Vagina (tissue), 1 donor: ENCODE measurements around the gene PRPF18.

DNA sequence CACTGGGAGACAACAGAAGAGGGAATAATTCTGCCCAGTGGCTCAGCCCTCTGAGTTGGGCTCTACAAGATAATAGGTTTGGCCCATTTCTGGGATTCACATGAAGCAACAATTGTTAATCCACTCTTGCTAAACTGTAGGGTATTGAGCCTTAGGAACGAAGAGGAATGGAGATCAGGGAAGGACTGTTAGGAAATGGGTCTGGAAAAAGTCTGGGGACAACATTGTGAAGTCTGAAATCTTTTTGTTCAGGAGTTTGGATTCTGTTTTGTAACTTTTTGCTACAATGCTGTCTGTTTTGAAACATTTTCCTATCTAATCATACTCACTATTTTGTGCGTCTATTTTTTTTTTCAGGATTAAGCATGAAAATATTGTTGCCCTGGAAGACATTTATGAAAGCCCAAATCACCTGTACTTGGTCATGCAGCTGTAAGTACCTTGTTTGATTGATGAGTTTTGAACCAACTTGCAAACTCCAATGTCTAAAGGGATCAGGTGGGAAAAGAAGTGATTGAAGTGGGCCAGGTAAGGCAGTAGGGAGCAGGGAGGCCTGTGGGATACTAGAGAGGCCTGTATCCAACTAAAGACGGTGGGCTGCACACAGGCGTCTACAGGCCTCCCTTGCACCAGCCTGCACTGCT lies 317.2 kb downstream of the CAMK1D start:
- PRO-cap: no peak
- RAMPAGE, long total RNA: start-site peak on the plus strand centred at position 208 of the sequence, 530 bp wide, 20 reads

GRCh38 chr10:12729768-12730354 lies 271.7 kb downstream of the CCDC3 start:
- PRO-cap: no peak
- RAMPAGE, long total RNA: start-site peak on the plus strand at chr10:12729939-12730143, 12 reads

DNA sequence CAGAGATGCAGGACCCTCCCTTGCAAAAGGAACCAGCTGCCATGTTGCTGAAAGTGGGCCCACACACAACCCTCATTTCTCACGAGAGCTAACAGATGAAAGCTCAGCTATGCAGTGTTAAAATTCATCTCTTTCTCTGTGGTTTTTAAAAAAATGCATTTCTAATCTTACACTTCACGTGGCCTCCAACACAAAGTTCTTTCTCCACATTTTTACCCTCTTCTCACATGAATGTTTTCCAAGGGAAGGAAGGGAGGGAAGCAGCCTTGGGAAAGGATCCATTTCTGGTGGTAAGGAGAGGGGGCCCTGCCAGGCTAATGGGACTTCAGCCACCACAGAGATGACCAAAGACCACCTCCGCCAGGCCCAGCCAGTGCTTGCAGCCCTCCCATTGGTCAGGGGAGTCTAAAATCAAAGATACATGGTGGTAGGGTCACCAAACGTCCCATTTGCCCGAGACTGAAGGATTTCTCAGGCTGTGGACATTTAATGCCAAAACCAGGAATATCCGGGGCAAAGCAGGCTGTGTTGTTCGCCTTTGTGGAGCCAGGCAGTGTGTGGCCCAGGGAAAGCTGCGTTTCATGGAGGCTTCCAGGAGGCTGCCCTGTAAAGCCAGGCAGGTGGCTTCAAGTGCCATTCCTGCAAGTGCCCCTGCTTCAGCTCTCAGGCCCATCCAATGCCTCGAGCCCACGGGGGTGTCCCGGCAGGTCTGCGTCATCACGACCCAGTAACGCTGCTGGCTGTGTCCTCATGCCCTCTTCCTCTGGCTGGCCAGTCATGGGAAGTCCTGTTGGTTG lies 171.3 kb downstream of the CCDC3 start:
- PRO-cap: no peak
- RAMPAGE, long total RNA: no peak

DNA sequence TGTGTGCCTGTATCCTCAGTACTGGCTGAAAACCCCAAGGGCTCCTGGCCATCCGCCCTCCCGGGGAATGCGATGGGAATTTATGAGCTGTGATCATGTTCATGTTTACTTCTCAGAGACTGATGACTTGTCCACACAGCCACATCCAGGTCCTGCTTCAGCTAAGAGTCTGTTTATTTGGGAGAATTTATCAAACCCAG lies 91.7 kb downstream of the CCDC3 start:
- PRO-cap: no peak
- RAMPAGE, long total RNA: no peak

DNA sequence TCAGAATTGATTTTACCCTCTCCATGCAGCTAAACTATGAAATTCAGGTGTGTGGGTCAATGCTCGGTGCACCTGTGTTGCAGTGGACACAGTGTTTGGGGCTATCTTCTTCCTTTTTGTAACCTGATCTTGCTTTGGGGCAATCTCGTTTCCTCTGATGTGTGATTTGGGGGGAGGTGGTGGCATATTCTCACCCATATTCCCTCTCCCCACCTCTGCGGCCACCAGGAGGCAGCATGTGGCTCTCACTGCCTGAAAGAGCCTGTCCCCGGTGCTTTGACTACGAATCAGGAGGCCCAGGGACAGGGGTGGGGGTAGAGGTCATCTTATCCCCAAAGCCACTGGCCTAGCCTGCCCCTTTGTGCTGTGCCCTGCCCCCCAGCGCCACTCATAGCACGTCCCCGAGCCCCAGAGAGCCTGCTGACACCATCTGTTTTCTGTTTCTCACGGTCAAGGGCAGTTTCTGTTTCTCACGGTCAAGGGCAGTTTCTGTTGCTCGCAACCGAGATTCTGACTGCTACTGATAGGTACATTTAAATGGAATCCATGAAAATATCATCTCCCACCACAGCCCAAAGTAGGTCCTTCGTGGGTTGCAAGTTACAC lies 28.3 kb downstream of the PHYH start:
- PRO-cap: no peak
- RAMPAGE, long total RNA: no peak

DNA sequence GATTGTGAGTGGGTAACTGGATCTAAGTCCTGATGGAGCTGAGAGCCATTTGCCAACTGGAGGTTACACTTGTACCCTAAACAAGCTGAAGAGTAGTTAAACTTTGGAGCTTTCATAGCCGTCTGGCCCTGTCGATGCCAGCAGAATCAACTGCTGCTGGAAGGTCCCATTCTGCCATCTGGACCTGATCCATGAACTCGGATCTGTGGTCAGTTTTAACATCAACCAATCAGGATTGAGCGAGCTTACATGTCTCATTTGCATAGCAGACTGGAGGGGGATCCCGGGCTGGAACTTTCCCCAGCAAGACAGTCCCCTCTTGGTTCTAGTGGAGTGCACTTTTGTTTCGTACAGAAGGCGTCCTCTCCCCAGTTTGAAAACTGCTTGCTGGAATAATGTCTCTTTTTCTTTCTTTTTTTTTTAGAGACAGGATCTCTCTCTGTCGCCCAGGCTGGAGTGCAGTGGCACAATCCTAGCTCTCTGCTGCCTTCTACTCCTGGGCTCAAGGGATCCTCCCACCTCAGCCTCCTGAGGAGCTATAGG lies 42.5 kb upstream of the SEPHS1 start:
- PRO-cap: unidirectional peak, plus-strand start at position 311 of the sequence
- RAMPAGE, long total RNA: no peak

- PRO-cap: no peak
- RAMPAGE, long total RNA: no peak
Measured at GRCh38 chr10:13526792-13527492, 1.9 kb downstream of the BEND7 start.

DNA sequence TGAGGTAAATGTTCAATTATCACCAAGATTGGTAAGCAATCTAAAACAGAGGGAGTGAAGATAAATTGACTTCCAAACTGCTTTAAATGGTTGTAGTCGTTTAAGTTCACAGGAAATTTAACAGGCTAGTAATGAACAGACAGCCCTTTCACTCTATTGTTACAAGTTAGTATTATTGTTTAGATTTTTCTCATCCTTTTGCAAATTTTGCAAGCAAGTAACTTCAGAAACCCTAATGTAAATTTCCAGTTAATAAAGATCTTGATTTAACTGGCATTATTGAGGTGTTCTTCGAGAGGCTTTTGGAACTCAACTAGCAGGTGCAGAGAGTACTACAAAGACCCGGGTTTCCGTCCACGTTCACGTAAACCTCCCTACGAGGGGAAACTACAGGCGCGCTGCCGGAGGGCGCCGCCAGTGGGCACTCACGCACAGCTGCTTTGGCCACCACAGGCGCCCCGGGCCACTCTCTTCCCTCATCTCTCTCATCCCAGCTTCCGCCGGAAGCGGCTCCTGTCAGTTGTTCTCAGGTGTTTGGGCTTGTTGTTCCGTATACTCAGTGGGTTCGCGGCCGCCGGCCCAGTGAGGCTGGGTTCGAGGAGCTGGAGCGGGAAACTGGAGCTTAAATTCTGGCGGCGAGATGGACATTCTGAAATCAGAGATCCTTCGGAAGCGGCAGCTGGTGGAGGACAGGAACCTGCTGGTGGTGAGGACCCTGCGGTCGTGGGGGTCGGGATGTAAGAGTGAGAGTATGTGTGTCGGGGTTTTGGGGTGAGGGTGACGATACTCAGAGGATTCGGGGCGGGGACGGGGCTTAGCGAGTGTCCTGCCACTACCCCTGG lies at the start of gene PRPF18:
PRPF18 (plus strand) TSS at position 519 of the 842 bp plus-strand sequence.
- PRO-cap: unidirectional peak, plus-strand start at position 559 of the sequence
- RAMPAGE, long total RNA: start-site peak on the plus strand centred at position 538 of the sequence, 50 bp wide, 764 reads

DNA sequence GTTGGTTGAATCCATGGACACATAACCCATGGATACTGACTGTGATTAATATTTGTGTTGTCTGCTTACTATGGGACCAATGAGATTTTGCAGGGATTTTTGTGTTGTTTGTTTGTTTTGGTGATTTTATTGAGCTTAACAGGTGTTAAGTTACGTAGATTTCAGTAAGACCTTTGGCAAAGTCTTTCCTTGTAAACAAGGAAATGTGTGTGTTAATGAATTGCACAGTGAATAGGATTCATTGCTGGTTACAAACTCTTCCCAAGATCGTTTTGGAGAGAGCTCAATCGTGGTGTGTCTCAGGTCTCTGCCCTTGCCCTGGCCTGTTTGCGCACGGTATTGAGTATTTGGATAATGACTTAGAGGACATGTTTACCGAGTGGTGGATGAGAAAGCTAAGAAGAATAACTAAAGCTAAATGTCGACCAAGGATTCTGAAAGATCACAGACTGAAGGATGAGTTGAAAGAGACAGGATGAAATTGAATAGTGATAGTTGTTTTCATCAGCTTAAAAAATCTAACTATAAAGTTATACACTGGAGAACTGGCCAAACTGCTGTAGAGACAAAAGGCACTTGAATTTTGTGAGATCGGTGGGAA lies 41.9 kb downstream of the PRPF18 start:
- PRO-cap: no peak
- RAMPAGE, long total RNA: no peak

DNA sequence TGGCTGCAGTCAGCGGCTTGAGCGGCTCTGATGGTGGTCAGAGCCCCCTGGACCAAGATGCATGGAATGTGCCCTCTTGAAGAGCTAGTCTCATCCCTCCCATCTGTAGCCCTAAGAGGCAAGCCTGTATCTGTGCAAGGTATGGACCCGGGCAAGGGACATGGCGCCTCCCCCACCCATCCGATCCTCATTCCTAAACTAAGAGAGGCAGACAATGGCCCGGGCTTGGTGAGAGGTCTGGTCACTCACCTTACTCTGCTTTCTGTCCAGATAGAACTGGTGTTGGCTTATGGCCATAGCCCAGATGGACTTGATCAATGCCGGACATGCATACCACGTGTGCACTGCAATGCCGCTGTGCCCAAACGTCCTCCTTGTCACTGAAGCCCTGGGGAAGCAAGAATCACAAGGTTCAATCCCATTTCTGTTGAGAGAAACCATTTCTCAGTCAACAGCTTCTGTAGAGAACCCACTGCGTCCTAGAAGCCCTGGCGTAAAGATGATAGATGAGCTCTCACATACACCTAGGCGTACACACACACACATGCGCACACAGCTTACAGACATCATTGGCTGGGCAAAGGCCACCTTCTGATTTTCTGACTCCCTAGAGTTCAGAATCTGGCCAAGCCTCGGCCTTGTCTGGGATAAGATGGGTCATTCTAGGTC lies 114.5 kb downstream of the PRPF18 start:
- PRO-cap: no peak
- RAMPAGE, long total RNA: start-site peak on the minus strand centred at position 334 of the sequence, 92 bp wide, 17 reads

DNA sequence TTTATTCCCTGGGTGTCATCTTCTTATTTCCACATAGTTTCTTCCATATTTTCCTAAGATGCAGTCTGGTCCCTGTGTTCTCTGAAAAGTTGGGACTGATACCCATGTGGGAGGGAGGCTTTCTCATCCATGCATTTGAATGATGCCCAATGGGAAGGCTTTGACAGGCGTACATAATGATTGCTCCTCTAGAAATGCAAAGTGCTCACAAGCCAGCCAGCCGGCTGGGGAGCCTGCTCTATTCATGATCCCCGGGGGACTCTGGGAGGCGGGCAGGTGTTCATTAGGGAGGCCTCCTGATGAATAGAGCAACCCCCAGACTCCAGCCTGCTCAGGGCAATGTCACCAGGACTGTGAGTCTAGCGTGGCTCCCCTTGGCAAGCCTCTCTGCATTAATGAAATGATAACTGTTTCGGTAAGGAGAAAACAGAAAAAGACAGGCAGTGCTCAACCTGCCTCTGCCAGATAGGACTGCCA lies 236.3 kb downstream of the PRPF18 start:
- PRO-cap: no peak
- RAMPAGE, long total RNA: no peak

- PRO-cap: no peak
- RAMPAGE, long total RNA: no peak
Measured at GRCh38 chr10:13837375-13837689, 250.6 kb downstream of the PRPF18 start.

DNA sequence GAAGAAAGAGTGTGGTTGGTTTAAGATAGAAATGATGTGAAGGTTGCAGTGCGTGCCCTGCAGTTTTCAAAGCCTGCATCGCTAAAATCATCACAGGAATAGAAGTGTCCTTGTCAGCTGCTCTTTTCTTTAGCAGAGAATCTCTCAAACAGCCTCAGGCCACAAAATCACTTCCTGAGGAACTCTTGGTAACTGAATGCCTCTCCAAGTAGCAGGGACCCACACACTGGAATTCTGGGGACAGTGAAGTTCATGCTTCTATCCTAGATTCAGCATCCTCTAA lies 307.1 kb downstream of the FRMD4A start:
- PRO-cap: no peak
- RAMPAGE, long total RNA: no peak

DNA sequence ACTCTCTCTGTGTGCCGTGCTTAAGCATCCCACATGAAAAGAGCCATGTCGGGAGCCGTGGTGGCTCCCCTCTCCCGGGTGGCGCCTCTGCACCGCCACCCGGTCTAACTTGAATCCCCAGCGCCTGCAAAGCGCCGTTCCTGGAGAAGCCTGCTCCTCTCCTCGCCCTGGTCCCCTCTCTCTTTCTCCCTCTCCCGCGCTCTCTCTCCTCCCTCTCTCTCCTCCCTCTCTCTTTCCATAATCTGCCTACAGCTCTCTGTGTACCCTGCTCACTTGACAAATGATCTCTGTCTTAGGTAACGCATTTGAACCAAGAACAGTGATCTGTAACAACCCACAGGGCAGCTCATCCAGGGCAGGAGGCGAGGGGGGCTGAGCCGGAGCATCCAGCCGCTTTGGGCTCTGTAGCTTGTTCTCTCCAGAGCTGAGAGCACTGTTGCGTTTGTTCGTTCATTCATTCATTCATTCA lies 156.6 kb downstream of the FRMD4A start:
- PRO-cap: no peak
- RAMPAGE, long total RNA: no peak

GRCh38 chr10:14185415-14186032 lies 145.2 kb downstream of the FRMD4A start:
- PRO-cap: no peak
- RAMPAGE, long total RNA: no peak

- PRO-cap: no peak
- RAMPAGE, long total RNA: no peak
Measured at GRCh38 chr10:14405263-14405687, 74.6 kb upstream of the FRMD4A start.

- PRO-cap: no peak
- RAMPAGE, long total RNA: no peak
Measured at GRCh38 chr10:14521724-14522086, 191.0 kb upstream of the FRMD4A start.

DNA sequence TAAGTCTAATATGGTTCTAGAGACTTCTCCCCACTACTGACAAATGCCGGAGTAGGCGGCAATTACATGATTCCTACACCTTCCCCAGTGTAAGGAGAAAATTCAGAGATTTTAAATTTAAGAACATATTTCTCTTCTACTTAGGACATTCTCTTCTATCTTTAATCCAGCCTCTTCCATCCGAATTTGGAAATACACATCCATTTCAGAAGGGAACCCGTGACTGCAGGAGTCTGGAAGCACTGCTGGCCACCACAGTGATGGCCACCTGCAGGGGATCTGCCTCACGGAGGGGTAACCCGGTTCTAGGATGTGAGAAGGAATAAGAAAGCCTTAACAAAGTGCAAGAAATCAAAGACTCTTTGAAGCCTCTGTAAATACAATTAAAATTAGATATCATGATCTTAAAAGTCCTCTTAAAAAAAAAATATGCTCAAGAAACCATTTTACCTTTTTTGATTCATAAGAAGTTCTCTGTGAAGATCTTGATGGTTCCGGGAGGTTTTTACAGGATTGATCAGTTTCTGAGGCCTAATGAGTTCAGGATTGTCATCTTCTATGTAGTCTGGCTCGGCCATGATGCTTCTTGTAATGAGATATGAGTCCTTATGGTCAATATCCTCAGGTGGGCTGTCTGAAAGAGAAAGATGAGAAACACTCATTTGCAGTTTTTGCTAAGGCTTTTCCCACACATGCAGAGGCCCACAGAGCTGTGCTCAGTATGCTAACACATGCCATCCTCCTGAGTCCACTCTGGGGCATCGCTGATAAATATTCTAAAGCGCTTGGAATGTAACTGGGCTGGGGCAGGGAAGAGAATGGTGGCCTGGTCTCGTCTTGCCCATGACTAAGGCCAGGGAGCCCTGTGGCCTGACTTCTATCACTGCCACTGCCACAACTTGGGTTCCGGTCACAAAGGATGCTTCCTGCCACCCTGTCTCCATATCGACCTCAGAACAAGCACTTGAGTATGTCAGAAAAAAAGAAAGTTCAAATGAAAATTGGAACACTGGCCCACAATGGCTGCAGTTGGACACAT lies 199.5 kb upstream of the FRMD4A start:
- PRO-cap: no peak
- RAMPAGE, long total RNA: start-site peak on the minus strand centred at position 177 of the sequence, 272 bp wide, 7 reads; start-site peak on the minus strand centred at position 573 of the sequence, 231 bp wide, 25 reads

DNA sequence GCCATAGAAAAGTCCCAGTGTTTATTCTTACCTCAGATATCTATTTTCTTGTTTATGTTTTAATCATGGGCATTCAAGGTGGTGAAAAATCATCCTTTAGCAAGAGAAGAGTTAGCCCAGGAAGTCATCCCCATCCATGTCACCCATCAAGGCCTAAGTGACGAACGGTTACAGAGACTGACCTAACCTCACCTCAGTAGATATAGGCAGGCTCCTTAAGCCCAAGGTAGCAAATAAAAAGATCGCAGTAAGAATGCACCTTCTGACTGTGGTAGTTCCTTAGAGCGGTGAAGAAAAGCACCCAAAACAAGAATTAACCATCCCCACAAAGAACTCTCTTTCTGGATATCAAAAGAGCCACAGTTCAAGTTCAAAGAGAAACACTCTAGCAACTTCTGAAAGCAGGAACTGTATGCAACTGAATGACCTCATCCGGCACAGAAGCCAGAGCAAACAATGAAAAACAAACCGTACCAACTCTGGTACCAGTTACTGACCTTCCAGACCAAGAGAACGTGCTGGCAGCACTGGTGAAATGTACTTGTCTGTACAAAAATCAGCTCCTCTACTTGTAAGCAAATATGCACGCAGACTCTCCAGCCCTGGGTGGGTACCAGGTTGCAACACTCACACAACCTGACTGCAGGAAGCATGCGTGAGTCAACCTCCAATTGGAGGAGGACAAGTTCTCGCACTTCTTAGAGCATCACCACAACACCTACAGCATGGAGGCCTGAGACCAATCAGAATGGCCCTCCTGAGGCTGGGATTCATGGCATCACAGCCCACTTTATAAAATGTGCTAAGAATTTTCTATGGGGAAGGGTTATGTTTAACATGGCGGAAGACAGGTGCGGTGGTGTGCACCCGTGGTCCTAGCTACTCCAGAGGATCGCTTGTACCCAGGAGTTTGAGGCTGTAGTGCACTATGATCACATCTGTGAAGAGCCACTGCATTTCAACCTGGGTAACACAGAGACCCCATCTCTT lies 202.7 kb downstream of the FAM107B start:
- PRO-cap: no peak
- RAMPAGE, long total RNA: start-site peak on the minus strand centred at position 501 of the sequence, 482 bp wide, 11 reads

DNA sequence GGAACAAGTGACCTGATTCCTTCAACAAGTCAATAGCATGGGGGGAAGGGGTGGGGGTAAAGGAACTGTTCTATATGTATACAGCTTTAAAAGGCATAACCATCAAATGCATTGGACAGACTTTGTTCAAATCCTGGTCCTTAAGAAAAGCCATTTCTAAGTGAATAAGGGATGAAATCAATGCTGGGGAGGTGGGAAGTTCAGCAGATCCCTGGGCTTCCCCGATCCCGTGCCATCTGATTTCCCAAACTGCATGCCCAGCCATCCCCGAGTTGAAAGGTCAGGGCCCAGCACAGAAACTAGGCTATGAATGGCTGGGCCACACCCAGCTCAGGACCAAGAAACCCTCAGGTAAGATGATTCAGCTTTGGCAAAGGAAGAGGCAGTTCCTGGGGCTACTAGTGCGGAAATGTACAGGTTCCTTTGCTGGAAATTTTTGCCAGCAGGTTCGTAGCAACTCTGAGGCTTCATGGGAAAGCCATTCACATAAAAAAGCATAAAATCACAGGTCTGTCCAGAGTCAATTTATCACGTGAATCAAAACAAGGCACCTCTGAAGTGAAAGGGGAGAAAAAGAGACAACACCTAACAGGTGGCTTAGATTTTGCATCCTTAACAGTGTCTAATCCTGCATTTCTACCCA lies 182.7 kb downstream of the FAM107B start:
- PRO-cap: no peak
- RAMPAGE, long total RNA: no peak